HL-60 (cell line): Measurements from ENCODE around the gene OR4E1.

GRCh38 chr14:21673750-21674090 is at the start of gene OR4E1:
OR4E1 (minus strand) TSS chr14:21673818.
- RRBS = no CpG with 5 or more reads among the region's 1 CpG

DNA sequence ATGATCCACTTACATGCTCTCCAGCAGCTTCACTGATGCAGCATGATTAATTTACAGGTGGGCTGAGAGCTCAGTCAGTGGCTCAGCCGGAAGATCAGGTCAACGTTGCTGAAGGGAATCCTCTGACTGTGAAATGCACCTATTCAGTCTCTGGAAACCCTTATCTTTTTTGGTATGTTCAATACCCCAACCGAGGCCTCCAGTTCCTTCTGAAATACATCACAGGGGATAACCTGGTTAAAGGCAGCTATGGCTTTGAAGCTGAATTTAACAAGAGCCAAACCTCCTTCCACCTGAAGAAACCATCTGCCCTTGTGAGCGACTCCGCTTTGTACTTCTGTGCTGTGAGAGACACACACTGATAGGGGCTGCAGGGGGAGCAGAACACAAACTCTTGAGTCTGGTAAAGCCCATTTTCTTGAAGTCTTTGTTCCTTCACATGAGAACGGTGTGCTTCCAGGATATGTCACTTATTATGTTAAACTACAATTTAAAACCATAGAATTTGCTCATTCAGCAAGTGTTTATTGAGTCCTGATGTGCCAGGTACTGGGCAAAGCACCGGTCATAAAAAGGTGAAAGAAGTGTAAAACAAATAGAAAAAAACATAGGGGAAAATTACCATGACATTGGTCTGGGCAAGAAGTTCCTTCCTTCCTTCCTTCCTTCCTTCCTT is 50.5 kb upstream of the OR4E1 start:
- RRBS = no CpG with 5 or more reads among the region's 7 CpGs

GRCh38 chr14:21902642-21902919 is 229.0 kb upstream of the OR4E1 start:
- RRBS = no CpG with 5 or more reads among the region's 2 CpGs

DNA sequence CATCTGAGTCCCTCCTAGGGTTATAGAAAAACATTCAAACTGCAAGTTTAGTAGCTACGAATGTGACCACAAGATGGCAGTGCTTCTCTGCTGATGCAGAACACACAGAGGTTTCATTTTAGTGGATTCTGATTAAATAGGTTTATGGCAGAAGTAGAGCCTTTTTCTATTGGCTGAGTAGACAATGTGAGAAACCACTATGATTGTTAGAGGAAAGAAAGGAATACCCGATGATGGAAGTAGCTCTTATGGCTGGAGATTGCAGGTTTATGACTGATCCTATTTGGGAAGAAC is 244.3 kb upstream of the OR4E1 start:
- RRBS = no CpG with 5 or more reads among the region's 2 CpGs

- RRBS = no CpG with 5 or more reads among the region's 5 CpGs
These were observed 333.7 kb upstream of the OR4E1 start for GRCh38 chr14:22007196-22007801.

- RRBS = 44% methylated on average over 1 of the region's 5 CpGs
These were observed 155.9 kb downstream of the DAD1 start for GRCh38 chr14:22433034-22433566.

DNA sequence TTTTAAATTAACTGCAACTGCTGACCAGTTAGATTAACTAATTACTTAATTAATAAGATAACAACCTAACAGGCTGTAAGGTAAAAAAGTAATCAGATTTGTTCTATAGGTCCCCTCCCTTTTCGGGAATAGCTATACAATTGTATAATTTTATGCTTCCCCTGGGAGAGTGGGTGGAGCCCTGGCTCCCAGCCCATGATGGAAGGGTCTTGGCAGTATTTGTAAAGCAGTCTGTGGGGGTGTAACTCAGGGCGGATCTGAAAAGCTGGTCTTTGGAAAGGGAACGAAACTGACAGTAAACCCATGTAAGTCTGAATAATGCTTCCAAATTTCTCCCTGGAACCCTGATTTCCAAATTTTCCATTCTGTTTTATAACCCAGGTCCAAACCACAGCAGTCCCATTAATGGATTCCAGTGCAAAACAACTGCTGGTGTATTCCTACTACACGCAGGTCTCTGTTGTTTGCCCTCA is 110.4 kb downstream of the DAD1 start:
- RRBS = no CpG with 5 or more reads among the region's 4 CpGs

GRCh38 chr14:22507169-22507904 is 81.7 kb downstream of the DAD1 start:
- RRBS = no CpG with 5 or more reads among the region's 7 CpGs

DNA sequence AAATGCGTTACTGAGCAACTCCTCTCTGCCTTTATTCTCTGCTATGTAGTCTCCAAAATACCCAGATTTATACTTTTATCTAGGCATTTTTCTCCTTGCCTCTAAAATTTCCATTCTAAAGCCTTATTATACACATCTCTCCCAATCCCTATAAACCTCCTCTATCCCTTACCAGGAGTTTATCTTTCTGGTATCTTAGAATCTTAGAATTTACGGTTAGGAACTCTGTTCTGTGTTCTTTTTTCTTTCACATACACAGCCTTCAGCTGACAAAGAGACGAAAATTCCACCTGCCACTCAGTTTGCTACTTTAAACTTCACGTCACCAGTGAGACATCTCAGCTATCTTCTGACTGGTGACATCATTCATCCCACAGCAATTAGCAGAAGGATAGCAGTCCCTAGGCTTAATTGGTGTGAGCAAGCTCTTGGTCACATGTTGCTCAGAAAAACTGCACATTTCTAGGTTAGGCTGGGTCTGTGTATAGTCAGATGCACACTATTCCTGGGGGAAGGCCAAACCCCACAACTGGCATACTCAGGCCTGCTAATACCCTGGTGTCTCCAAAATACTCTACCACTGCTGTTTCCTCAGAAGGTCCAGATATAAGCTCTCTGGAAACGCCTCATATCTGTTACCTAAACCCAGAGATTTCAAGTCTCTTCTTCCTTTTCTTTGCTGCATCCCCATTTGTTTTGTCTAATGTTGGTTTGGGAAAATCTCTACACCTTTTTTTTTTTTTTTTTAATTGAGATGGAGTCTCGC is 23.9 kb downstream of the SLC7A7 start:
- RRBS = no CpG with 5 or more reads among the region's 6 CpGs

DNA sequence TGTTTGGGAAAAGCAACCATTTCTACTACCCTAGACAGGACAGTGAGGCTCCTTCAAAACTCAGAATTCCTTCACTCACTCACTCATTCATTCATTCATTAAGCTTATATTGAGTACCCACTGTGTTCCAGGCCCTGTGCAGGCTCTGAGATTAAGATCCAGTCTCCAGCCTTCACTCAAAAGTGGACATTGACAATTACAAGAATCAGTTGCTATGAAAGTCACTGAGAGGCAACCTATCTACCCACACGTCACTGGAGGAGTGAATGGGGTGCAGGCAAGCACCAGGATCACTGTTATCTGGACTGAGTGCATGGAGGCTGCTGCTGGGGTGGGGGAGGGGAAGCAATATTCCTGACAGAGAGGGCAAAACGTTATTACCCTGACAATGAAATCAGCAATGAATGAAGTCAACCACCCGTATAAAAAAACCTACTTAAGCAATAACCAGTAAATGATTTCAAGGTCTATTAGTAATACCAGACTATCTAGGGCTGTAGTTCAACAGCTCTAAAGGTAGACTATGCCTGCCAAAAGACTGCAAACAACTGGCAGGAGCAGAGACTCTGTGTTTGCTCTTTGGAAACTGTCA is 17.8 kb downstream of the SLC7A7 start:
- RRBS = no CpG with 5 or more reads among the region's 3 CpGs

- RRBS = no CpG with 5 or more reads among the region's 9 CpGs
These were observed 4.9 kb upstream of the MRPL52 start for GRCh38 chr14:22824561-22825346.

GRCh38 chr14:22850904-22852005 is 14.9 kb downstream of the MMP14 start:
- RRBS = no CpG with 5 or more reads among the region's 13 CpGs

DNA sequence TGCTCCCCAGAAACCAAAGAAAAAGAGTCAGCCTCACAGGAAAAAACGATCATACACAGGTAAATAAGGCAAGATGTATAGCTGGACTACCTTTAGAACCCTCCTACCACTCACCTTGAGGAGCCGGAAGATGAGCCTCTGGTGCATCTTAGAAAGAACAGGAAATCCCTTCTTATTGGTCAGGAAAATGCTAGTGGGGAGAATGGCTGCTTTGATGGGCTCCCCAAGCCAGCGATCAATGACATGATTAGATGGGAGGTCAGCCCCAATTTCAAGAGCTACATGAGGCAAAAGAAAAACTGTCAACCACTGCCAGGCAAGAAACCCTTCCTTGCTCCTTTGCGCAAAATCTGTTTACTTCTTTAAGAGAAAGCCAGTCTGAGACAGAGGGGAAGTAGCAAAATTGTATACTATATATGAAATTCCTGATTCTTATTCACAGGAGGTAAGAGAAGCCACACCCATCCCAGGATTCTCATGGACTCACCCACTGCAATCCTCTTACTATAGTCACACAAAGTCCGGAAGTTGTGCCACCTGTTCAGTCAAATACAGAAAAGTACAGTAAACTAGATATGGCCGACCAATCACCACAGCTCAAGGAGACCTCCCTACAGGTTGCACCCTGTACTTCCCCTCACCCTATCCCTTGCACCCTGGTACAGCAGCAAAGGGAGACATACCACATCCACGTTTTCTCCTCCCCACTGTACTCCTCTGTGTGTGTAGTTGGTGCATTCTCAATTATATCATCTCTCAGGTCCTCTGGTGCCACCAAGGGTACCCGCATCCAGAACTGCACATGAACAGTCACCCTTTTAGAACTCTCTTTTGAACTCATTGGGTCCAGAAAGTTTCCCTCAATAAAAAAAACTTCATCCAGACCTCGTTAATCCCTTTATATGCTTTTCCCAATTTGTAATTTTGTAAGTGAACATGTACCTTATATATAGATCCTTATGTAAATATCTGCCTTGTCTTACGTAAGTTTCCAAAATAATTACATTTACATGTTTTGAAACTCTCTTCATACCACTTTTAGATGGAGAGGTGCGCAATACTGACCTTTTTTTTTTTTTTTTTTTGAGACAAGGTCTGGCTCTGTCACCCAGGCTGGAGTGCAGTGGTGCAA is 2.8 kb downstream of the PRMT5 start:
- RRBS = no CpG with 5 or more reads among the region's 11 CpGs

DNA sequence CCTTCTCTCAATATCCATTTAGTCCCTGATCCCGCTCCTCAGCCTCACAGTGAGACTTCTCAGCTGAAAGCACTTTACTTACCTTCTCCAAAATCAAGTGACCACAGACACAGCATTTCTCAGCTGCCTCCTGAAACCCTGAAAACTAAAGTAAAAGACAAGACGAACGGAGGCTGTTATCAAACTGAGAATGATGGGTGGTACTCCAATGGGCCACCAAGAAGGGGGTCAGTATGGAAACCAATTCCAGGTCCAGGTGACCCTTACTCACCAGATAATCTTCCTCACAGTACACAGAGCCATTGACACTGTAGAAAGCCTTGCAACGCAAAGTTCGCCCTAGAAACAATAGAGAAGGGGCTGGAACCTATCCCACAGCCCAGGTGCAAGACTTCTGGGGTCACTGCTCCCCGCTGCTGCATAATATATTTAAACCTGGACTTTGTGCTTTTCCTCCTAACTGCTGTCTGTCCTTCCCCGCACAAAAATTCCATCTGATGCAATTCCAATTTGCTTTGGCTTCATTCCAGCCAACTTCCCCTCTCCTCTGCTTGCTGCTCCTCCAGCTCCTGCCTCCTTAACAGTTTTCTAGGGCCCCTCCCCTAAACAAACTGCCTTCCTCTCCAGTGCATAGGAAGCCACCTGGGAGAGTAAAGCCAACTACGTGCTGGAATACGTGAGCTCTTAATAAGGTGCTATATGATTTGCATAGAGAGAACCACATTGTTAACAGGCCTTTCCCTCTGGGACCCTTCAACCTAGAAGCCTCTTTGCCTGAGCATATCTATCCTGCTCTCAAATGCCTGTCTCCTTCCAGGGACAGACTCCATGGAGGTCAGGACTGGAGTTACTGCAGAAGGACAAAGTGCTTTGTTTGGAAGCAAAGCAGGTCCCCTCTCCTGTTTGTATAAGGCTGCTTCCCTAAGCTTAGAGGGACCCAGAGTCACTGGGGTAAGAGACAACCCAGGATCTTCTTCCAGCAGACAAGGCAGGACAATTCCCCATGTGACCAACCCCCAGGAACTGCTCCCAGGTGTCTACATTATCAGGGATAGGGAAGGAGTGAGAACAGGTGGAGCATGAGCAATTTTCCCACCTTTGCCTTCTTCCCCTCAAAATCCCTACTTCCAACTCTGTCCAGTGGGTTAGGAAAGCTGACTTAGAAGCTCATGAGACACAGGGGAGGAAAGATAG is 5.6 kb downstream of the AJUBA start:
- RRBS = no CpG with 5 or more reads among the region's 9 CpGs

- RRBS = 86% methylated on average over 1 of the region's 17 CpGs
These were observed 11.6 kb downstream of the C14orf93 start for GRCh38 chr14:22998139-22998906.

DNA sequence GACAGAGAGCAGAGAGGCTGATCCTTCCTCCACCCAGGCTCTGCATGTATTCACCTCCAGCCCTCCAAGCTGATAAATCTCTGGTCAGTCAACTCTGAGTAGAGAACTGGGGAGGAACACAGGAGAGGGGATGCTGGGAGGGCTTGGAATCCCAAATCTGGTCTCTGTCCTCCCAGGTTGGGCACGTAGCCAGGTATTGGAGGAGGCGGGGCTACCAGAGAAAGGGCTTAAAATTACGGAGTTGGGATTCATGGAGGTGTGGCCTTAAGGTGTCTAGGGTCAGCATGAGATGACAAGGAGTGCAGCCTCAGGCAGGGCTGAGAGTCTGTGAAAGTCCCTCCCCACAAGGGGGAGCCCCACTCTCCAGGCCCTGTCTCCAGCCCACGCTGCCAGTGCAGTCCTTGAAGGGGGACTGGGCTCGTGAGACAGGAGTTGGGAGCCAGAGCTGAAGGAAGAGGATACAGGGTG is 1.3 kb downstream of the CDH24 start:
- RRBS = no CpG with 5 or more reads among the region's 5 CpGs

DNA sequence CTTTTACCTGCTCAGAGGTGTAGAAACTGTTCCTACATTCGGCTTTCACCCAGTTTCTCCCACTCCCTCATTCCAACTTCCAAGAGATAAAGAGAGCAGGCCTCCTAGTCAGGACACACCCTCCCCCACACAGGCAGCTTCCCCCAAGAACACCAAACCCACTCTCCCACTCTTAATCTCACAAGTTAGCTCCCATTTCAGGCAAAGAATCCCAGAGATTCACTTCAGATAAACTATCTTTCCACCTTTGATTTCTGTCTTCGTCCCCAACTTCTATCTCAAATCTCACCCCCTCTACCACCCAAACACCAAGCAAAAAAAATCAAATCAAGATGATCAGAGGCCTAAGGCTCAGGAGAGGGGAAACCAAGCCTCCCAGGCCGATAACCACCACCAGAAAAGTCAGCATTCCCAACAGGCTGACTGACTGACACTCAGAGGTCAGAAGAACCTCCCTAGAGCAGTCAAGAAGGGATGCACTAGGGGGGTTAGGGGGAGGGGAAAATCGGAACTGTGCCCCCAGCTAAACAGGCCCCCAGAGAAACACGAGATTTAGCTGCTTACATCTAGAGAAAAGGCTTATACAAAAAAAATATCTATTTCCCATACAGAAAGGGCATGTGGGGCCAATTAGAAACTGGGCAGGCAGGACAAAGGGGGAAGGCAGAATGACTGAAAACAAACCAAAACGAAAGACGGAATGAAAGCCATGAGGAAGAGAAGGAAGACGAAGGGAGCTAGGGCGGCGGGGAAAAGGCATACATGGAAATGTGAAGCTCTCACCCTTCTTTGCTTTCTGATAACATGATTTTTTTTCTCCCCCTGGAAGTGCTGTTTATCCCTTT is 13.2 kb upstream of the CDH24 start:
- RRBS = no CpG with 5 or more reads among the region's 10 CpGs

GRCh38 chr14:23089763-23090253 is 5.1 kb downstream of the ACIN1 start:
- RRBS = no CpG with 5 or more reads among the region's 10 CpGs